Measurements from ENCODE around the genes GRIK3, GNL2 and RSPO1.

DNA sequence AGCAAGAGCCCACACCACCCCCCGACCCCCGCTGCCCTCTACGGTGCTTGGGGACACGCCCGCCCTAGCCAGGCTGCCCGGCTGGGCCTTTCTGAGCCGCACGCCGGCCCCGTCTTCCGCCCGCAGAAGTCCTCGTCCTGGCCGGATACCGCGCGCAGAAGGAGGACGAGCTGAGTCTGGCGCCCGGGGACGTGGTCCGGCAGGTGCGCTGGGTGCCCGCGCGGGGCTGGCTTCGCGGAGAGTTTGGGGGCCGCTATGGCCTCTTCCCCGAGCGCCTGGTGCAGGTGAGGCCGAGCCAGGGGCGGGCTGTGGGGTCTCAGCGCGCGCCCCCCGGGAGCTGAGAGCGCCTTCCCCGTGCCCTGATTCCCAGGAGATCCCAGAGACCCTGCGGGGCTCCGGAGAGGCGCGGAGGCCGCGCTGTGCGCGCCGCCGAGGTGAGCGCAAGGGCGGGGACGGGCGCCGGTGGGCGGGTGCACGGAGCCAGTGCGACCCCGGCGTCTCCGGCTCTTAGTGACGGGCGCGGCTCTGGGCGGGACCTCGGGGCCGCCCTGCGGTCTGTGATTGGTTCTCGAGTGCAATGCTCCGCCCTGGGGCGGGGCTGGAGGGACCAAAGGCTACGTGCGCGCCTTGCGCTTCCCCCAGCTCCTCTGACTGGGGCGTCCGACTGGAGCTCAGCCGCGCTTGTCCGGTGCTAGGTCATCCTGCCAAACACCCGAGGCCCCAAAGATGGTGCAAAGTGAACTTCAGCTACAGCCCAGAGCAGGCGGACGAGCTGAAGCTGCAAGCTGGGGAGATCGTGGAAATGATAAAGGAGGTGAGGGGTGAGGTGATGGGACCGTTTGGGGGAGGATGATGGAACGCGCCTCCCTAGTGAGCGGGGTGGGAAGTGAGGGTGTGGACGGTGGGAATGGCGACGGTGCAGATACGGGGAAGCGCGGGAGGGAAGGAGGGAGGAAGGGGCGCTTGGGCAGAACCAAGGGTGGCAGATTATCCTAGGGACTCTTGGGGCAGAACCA lies 612 bp downstream of the SH3D21 start:
- PRO-cap, 2 experiments, result peak in 1 of 2 experiments; most common plus-strand start position 636 of the sequence (in 1); most common minus-strand start position 436 of the sequence (in 1)

DNA sequence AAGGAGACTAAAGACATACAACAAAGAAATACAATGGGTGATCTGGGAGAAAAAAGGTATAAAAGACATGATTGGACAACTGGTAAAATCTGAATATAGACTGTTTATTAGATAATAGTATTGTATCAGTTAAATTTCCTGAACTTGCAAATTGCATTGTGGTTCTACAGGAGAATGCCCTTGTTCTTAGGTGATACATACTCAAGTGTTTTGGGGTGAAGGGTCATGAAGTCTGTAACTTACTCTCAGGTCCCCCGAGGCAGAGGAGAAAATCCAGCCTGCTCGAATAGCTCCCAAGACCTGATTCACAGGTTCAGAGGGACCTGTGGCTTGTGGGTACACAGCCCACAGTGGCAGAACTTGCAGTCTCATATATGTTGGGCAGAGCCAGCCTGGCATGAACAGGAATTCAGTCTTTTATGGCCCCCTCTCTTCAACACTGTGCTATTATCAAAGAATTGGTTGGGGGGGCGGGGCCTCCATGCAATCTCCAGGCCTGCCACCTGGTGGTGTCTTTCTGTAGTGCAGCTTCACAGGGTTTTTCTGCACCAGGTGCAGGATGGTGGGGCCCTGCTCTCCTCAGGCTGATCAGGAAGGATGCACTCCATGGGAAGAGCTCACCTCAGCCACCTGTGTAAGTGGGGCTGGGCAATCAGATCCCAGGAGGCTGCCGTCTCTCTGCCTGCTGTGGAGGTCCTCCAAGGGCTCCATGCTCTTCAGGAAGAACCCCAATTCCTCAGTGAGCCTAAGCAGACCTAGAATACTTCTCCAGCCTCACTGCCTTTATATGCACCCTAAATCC lies 16.8 kb downstream of the STK40 start:
- PRO-cap, 2 experiments, result no peak in any of the 2 experiments

DNA sequence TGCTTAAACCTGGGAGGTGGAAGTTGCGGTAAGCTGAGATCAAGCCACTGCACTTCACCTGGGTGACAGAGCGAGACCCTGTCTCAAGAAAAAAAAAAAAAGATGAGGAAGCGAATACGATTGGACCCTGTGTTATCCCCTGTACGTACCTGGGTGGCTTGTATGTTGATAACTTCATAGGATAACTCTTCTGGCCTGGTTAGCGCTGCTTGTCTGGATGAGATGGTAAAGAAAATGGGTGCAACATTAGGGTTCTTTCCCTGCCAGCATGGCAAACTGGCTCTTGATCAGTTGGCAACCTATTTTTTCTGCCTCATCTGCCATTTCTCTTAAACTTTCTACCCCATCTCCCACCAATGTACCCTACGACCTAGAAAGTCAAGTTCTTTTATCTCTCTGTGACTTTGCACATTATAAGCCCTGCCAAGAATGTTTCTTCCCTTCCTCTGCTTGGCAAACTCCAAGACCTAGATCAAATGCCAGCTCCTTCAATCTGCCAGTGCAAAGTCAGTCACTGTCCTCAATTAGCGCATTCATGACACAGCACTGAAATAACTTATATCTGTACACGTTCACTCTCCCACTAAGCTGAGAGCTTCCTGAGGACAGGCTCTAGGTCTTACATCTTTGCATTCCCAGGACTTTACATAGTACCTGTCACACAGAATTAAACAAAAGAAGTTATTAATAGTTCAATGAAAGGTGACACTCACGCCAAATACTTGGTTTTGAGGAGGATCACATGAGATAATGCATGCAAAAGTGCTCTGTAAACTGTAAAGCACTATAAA lies 21.3 kb upstream of the LSM10 start:
- PRO-cap, 2 experiments, result no peak in any of the 2 experiments

- PRO-cap, 2 experiments, result no peak in any of the 2 experiments
These were observed 881 bp downstream of the CSF3R start for GRCh38 chr1:36481808-36482256.

DNA sequence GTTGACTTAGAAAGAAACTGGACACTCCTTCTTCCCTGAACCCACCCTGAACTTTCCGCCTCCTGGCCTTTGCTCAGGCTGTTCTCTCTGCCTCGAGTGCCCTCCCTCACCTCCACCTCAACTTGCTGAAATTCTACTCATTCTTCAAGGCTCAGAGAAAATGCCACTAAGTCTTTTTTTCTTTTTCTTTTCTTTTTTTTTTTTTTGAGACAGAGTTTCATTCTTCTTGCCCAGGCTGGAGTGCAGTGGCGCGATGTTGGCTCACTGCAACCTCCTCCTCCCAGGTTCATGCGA lies 4.4 kb upstream of the CSF3R start:
- PRO-cap, 2 experiments, result no peak in any of the 2 experiments

GRCh38 chr1:36703713-36704115 lies 221.0 kb upstream of the CSF3R start:
- PRO-cap, 2 experiments, result peak in 1 of 2 experiments; most common plus-strand start chr1:36703955 (in 1); most common minus-strand start chr1:36703810 (in 1)

DNA sequence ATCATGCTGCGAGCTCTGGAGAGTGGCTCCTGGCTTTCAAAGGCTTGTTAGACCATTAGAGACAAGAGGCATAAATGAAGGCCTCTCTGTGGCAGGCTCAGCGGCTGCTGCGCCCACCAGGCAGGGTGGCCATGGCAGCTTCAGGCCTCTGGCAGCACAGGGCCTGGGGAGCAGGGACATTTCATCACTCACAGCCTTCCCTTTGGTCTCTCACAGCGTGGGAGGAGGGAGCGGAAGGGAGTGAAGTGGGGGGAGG lies 210.1 kb downstream of the GRIK3 start:
- PRO-cap, 2 experiments, result no peak in any of the 2 experiments

- PRO-cap, 2 experiments, result no peak in any of the 2 experiments
These were observed 209.8 kb downstream of the GRIK3 start for GRCh38 chr1:36824554-36824939.

DNA sequence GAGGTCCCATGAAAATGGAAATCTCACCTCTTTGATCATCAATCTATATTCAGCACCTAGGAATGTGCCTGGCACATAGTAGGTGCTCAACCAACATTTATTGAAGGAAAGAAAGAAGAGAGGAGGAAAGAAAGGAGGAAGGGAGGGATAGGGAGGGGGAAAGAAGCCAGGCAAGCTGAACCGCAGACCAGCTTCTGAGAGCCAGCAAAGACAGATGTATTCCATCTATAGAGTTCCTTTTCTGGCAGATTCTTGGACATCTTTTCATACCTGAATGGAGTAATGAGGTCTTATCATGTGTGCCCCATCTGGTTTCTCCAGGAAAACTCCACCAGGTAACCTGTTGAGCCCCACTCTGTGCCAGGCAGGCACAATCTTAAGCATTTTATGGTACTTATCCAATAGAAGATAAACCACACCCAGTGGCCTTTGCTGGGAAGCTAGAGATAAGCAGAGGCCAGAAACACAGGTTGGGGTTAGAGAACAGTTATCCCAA lies 20.0 kb downstream of the GRIK3 start:
- PRO-cap, 2 experiments, result no peak in any of the 2 experiments

- PRO-cap, 2 experiments, result peak in 1 of 2 experiments; most common plus-strand start chr1:37034359 (in 1); most common minus-strand start chr1:37034243 (in 1)
These were observed at the start of gene GRIK3 for GRCh38 chr1:37033949-37035124. Gene GRIK3 (minus strand): TSS chr1:37034515.

DNA sequence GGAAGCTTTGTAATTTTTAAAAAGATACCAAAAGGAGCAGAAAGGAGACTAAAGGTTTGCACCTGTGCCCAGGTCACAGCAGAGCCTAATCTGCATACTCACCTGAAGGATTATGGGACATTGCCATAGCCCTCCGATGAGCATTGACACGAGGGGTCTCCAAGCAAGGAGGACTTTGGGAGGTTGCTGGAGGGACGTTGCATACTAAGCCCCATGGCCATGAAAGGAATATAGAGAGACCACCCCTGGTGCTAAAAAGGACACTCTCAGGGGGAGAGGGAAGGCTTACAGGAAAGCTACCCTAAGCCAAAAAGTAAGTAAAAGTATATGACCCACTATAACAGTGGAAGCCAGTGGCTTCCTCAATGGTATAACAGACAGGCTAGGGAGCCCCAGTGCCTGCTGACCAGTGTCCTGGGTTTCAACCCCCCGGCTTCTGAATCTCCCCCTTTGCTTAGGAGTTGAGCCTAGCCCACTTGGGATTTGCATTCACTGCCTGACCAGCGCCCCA lies 148.5 kb upstream of the ZC3H12A start:
- PRO-cap, 2 experiments, result no peak in any of the 2 experiments

- PRO-cap, 2 experiments, result peak in 1 of 2 experiments; most common plus-strand start chr1:37479364 (in 1)
These were observed 4.8 kb downstream of the ZC3H12A start for GRCh38 chr1:37479253-37479557.

DNA sequence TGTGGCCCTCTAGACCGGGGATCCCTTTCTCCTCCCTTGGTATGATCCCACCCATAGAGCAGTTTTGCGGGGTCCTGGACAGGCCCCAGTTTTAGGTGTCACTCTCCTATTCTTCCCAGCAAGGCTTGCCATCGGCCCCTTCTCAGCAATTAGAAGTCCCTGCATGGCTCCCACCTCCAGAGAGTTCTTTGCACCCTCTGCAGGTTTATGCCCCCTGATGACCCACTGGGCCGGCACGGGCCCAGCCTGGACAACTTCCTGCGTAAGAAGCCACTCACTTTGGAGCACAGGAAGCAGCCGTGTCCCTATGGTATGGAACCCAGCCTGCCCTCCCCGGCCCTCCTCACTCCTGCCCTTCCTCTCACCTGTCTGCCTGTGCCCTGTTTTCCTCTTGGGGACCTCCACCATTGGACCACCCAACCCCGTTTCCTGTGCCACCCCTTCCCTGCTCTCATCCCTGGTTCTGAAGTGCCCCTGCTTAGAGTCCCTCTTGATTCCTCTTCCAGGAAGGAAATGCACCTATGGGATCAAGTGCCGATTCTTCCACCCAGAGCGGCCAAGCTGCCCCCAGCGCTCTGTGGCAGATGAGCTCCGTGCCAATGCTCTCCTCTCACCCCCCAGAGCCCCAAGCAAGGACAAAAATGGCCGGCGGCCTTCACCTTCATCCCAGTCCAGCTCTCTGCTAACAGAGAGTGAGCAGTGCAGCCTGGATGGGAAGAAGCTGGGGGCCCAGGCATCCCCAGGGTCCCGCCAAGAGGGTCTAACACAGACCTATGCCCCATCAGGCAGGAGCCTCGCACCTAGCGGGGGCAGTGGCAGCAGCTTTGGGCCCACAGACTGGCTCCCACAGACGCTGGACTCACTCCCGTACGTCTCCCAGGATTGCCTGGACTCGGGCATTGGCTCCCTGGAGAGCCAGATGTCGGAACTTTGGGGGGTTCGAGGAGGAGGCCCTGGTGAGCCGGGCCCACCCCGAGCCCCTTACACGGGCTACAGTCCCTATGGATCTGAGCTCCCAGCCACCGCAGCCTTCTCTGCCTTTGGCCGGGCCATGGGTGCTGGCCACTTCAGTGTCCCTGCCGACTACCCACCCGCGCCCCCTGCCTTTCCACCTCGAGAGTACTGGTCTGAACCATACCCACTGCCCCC lies 8.2 kb downstream of the ZC3H12A start:
- PRO-cap, 2 experiments, result no peak in any of the 2 experiments

- PRO-cap, 2 experiments, result peak in 1 of 2 experiments; most common plus-strand start chr1:37596042 (in 1); most common minus-strand start chr1:37595935 (in 1)
These were observed at the start of gene GNL2 for GRCh38 chr1:37595271-37596473. Gene GNL2 (minus strand): TSS chr1:37595937.

- PRO-cap, 2 experiments, result no peak in any of the 2 experiments
These were observed at the start of gene RSPO1 for GRCh38 chr1:37634504-37635155. Gene RSPO1 (minus strand): TSS chr1:37634892.

GRCh38 chr1:37802932-37803811 lies 4.4 kb upstream of the C1orf122 start:
- PRO-cap, 2 experiments, result no peak in any of the 2 experiments

GRCh38 chr1:37817480-37818051 lies 9.6 kb upstream of the YRDC start:
- PRO-cap, 2 experiments, result peak in 1 of 2 experiments; most common plus-strand start chr1:37817782 (in 1); most common minus-strand start chr1:37817564 (in 1)

GRCh38 chr1:37947428-37947970 lies 646 bp upstream of the INPP5B start:
- PRO-cap, 2 experiments, result peak in 1 of 2 experiments; most common minus-strand start chr1:37947545 (in 1)

GRCh38 chr1:37955223-37955811 lies 8.5 kb upstream of the INPP5B start:
- PRO-cap, 2 experiments, result no peak in any of the 2 experiments

DNA sequence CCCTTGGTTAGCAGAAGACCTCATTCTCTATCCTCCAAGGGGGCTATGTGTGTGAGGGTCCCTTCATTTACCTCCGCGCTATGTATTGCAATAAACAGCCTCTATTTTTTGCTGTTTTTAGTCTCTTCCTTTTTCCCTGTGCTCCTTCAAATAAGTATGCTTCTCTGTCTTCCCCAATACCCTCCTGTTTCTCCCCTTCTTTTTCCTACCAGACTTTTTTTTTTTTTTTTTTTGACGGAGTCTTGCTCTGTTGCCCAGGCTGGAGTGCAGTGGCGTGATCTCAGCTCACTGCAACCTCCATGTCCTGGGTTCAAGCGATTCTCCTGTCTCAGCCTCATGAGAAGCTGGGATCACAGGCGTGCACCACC lies 4.1 kb downstream of the SF3A3 start:
- PRO-cap, 2 experiments, result no peak in any of the 2 experiments

Data from cerebral cortex (tissue), 2 donors.